Mesenteric fat pad (tissue), 1 donor: ENCODE results near the genes LGMN, GON7 and UBR7.

DNA sequence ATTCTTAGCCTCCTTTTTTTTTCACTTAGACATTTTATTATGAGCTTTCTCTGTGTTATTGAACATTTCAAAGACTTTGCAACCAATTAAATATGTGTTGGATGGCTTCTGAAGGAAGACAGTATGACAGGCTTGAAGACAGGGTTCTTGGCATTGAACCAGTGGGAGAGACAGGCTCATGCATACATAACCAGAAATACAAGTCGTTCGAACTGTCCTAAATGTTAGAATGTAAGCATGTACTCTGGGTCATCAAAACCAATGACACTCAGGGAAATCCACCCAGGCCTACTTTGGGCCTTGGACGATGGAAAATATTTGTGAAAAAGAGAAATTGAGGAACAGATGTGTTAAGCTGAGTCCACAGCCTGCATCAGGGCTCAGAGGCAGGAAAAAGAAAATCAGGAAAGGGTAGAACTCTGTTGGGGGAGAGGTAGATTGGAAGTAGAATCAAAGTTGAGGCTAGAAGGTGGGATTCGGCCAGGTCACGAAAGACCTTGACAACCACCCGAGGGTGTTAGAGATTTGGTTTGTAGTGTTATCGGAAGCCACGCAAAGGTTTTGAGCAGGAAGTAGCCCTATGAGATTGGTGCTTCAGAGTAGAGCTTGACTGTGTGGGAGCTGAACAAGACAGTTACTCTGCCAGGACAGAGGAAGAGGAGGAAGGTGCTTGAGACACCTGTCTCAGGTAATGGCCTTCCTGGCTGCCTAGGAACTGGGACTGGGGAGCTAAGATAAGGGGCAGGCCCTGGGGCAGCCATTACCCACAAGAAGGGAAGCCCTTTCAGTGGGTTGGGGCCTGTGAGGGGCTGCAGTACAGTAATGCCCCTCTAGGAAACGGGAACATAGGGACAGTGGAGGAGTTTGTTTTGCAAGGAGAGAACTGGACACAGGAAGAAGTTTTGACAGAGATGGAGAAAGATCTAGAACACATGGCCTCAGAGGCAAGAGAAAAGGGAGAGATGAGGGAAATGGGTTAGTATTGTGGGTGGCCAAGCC, 73.3 kb downstream of the RIN3 start:
- PRO-cap: no peak

DNA sequence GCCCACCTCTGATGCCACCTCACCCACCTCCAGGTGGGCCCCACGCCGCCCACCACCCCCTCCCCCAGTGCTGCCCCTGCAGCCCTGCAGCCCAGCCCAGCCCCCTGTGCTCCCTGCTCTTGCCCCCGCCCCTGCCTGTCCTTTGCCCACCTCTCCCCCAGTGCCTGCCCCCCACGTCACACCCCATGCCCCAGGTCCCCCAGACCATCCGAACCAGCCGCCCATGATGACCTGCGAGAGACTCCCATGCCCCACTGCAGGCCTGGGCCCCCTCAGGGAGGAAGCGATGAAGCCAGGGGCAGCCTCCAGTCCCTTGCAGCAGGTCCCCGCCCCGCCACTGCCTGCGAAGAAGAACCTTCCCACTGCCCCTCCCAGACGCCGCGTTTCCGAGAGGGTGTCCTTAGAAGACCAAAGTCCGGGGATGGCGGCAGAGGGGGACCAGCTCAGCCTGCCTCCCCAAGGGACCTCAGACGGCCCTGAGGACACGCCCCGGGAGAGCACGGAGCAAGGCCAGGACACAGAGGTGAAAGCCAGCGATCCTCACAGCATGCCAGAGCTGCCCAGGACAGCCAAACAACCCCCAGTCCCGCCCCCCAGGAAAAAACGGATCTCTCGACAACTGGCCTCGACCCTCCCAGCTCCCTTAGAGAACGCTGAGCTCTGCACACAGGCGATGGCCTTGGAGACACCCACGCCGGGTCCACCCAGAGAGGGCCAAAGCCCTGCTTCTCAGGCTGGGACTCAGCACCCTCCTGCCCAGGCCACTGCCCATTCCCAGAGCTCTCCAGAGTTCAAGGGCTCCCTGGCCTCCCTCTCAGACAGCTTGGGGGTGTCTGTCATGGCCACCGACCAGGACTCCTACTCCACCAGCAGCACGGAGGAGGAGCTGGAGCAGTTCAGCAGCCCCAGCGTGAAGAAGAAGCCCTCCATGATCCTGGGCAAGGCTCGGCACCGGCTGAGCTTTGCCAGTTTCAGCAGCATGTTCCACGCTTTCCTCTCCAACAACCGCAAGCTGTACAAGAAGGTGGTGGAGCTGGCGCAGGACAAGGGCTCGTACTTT, 96.3 kb downstream of the LGMN start:
- PRO-cap: no peak

DNA sequence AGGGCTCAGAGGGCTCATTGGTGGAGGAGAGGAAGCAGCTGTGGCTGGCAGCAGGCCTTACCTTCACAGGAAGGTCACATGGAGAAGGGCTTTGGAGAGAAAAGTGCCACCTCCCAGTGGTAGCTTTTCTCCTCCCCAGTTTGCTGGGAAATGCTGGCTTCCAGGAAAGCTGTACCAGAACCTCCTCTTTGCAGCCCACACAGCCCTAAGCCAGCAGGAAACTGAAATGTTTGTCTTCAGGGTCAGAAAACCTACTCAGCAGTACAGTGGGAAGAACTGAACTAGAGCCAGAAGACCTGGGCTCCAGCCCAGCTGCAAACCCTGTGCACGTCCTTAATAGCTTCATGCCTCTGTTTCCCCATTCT, 55.5 kb downstream of the LGMN start:
- PRO-cap: no peak

- PRO-cap: no peak
Observed at GRCh38 chr14:92709465-92710056, 38.9 kb downstream of the LGMN start.

DNA sequence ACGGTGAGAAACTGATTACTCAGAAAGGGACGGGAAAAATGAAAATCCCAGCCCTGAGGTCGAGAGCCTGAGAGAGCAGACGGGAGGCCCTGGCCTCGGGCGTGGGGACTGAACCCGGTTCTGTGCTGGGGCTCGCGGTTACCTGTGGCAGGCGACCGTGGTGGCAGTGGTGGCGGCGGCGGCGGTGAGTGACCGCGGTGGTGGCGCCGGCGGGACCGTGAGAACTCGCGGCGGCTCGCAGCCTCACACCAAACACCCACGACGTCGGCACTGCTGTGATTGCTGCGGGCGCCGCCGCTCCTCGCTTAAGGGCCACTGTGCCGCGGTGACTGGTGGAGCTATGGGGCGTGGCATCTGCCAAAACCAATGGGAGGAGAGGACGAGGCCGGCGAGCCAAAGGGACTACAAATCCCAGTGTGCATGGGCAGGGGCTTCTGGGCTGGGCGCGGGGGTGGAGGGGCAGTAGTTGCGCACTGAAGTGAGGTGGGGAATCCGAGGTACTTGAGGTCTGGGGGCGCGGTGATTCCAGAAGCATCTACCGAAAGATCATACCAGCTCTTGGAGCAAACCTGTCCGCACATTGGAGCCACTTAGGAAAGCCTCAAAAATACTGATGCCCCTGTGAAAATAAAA, at the start of gene LGMN:
Gene LGMN (minus strand): TSS at position 281 of the 633 bp plus-strand sequence.
- PRO-cap: bidirectional peak, plus-strand start at position 482 of the sequence, minus-strand start at position 281 of the sequence

DNA sequence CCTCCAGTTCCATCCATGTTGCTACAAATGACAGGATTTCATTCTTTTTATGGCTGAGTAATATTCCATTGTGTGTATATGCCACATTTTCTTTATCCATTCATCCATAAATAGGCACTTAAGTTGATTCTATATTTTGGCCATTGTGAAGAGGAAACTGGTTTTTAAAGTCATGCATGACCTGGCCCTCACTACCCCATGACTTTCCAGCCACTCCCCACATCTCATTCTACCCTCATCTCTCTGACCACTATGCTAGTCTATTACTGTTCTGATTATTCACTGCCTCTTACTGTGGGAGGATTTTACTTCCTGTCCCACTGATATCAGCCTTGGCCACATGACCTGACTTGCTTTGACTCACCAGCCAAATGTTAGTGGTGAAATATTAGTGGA, 52.2 kb downstream of the GOLGA5 start:
- PRO-cap: no peak

DNA sequence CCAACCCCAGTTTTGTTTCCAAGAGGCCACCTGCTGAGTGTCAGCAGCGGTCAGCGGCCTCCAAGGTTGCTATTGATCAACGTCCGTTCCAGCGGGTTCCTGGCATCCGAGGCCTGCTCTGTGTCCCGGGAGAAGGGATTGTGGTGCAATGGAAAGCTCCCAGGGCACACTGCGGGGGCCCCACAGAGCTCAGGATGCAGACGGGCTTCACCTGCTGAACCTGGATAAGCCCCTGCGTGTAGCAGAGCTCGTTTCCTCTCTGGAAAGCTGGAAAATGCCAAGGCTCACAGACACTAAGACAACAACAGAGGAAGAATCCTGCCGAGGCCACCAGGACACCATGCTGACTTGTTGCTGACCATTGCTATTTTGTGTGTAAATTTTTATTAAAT, 44.8 kb upstream of the CHGA start:
- PRO-cap: no peak

GRCh38 chr14:92931185-92931825, 8.4 kb downstream of the CHGA start:
- PRO-cap: no peak

- PRO-cap: no peak
Observed at GRCh38 chr14:92958857-92959714, 36.1 kb downstream of the CHGA start.

GRCh38 chr14:92986214-92986838, 63.4 kb downstream of the CHGA start:
- PRO-cap: no peak

DNA sequence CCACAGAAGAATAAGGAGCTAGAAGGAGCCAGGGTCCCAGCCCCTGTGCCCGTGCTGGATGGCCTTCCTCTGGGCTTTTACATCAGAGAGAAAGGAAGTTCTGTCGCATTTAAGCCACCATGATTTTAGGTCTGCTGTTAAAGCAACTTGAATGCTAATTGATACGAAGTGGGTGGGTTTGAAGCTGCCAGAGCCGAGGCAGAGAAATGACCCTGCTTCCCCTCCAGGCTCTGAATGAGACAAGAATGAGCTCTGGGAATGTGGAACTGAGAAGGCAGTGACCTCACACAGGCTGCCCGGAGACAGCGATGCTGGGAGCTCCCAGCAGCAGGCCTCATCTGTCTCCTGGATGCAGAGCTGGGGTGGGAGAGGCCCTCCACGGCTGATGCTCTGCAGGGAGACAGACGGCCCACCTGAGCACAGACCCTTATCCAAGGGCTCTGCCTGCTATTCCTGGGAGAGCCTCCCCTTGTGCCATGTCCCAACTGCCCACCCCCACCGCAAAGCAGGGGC, 67.5 kb downstream of the CHGA start:
- PRO-cap: no peak

GRCh38 chr14:93032536-93033030, 83.1 kb downstream of the ITPK1 start:
- PRO-cap: no peak

GRCh38 chr14:93135253-93135935, 19.7 kb upstream of the ITPK1 start:
- PRO-cap: no peak

DNA sequence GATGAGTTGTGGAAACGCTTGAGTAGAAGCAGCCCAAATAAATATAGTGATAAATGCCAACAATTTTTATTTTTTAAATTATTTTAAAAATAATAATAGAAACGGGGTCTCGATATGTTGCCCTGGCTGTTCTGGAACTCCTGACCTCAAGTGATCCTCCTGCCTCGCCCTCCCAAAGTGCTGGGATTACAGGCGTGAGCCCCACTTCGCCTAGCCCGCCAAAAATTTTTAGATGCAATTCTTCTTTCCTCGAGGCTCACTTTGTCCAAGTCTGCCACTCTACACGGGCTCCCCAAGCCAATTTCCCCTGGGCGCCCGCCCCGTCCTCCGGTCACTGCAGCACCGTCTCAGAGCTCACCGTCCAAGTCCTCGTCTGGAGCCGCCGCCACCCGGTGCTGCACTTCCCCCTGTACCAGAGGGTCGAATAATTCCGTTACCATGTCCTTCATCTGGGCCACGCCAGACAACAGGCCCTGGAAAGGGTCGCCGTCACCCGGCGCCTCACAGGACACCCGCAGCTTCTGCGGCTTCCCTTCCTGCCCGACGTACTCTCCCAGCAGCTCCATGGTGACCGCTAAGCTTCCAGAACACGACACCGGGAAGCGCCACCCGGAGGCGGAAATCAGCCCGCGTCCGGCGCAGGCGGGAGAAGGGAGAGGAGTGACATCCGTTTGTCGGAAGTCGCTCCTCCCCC, at the start of gene GON7:
Gene GON7 (minus strand): TSS at position 594 of the 694 bp plus-strand sequence.
- PRO-cap: bidirectional peak, plus-strand start outside the sequence, minus-strand start at position 523 of the sequence

GRCh38 chr14:93207166-93207884, at the start of gene UBR7:
Gene UBR7, plus strand, starts transcription at chr14:93207256.
- PRO-cap: bidirectional peak, plus-strand start at chr14:93207256, minus-strand start at chr14:93206994

DNA sequence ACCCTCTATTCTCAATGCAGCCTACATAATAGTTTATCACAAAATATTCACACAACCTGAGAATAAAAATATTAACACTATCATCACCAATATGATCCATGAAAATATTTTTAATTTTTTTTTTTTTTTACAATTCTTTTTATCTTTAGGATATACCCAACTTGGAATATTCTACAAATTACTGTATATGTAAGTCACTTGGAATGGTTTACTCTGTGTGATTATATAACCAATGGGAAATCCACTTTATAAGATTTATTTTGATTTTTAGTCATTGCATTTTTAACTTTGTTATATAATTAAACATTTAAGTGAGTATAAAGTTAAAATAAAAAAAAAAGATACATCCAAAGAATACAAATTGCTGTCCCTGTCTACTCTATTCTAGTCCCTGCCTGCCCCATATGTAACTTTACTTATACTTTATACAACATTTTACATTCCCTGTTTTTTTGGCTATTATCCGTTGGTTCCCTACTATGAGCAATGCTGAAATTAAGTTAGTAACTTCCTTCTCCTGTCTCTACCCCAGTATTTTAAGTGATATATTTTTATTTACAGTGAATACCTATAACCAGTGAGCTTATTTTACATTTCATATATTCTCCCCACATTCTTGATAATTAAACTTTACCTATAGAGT, 21.1 kb downstream of the BTBD7 start:
- PRO-cap: no peak

DNA sequence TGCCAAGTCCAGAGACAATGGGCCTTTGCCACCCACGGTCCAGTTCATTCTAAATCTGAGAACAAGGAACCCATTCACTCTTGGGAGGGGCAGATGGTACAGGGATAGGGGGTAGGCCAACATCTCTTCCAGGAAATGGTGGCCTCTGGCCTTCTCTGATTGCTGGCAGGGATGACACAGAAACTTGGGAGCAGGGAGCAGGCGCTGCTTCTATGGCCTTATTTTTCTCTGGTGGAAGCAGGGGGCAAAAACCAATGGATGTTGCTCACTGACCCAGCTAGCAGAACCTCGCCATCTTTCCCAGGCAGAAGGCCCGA, 35.0 kb downstream of the PRIMA1 start:
- PRO-cap: no peak

DNA sequence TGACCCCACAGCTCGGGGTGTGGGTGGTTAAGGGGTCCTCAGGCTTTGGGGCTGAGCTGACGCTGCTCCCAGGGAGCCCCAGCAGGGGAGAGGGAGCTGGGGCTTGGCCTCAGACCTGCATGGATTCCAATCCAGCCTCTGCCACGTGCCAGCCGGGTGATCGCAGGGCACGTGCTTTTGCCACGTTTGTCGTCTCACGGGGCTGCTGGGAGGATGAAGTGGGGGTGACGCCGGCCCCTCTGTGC, 36.2 kb upstream of the PRIMA1 start:
- PRO-cap: no peak

DNA sequence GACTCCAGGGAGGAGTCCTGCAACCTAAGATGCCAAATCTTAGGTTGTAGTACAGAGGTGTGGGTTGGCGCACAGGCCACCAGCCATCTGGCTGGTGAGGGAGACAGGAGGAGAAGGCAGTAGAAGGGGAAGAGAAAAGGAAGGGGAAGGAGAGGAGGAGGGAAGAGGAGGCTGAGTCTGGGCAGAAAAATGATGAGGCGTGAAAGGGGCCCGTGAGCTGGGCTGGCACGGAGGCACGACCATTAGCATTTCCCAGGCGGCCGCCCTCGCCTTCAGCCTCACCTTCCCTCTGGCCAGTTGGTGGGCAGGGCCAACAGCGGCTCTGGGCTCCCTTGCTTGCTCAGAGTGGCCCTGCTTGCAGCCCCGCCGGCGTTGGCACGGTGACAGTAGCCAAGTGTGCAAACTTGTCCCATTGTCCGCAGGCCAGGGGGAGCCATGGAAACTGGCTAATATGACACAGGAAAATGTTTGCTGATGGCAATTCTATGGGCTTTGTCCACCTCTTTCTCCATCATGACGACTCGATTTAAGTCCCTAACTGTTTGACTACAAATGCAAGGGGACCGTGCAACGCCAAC, 1.1 kb upstream of the FAM181A start:
- PRO-cap: no peak

GRCh38 chr14:93955511-93956504, 20.6 kb downstream of the ASB2 start:
- PRO-cap: no peak